Endometrial microvascular endothelial cells (primary cell): ENCODE measurements around the gene IDUA.

GRCh38 chr4:72752-73116 lies 19.6 kb downstream of the ZNF595 start:
- RAMPAGE, long total RNA = no peak

DNA sequence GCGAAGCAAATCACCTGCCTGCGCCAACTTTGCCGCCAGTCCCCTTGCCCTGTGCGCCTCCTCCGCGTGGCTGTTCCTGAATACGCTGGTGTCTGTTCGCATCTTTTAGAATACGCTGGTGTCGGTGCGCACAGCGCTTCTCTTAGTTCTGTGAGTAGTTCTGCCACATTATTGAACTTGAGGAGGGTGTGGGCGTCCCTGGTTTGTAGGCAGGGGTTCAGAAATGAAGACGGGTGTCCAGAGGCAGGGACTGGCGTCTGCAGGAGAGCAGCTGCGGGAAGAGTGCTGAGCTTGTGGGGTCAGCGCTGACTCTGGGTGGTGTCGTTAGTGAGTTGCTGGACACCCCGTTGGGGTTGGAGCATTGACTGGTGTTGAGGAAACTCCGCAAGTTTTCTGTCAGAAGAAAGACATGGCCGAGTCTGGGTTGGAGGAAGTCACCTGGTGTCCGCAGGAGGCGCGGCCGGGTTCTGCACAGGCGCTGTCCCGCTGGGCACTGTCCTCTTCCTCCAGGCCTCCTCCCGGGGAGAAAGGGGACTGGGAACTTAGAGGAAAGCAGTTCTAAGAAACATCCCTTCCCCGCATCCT lies 938 bp downstream of the ZNF718 start:
- RAMPAGE, long total RNA = no peak

DNA sequence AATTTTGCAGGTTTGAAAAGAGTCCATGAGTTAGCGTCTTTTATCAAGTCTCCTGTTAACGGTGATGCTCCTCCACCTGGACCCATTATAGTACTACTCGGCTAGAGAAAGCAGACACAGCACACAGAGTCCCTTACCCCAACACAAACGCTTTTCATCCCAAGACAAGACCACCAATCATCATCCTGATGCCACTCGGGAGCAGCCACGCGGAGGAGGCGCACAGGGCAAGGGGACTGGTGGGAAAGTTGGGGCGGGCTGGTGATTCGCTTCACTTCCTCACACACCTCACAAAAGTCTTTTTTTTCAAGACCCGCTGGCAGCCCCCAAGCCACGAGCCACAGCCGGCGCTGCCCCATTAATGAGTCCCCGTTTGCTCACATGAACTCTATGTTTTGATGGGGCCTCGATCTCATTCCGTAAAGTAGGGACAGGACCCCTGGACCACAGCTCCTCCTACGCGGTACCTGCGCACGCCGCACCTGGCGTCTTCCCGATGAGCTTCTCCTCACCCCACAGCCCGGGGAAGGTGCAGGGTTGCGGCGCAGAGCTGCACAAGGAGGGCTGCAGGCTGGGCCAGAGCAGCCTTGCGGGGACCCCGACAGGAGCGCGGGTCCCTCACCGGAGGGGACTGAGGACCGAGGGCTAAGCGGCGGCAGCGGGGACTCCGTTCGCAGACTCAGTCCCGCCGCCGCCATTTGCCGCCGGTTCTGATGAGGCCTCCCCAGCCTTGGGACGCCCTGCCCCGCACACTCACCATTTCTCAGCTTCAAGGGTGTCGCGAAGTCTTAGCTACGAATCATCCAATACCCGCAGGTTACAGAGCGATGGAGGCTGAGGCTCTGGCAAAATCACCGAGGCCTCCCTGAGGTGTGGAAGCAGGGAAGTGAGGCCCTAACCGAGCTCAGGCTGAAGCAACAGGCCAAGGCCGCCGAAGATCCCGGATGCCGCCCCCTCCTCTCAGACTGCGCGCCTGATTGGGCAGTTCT lies 25.4 kb downstream of the ZNF721 start:
- RAMPAGE, long total RNA = start-site peak on the minus strand centred at position 914 of the sequence, 41 bp wide, 179 and 44 reads in 2 replicates

- RAMPAGE, long total RNA = no peak
Measured at GRCh38 chr4:588281-589056, 12.4 kb upstream of the TMEM271 start.

- RAMPAGE, long total RNA = no peak
Measured at GRCh38 chr4:688268-688845, 594 bp downstream of the SLC49A3 start.

- RAMPAGE, long total RNA = no peak
Measured at GRCh38 chr4:737735-738142, 32.1 kb downstream of the PCGF3 start.

DNA sequence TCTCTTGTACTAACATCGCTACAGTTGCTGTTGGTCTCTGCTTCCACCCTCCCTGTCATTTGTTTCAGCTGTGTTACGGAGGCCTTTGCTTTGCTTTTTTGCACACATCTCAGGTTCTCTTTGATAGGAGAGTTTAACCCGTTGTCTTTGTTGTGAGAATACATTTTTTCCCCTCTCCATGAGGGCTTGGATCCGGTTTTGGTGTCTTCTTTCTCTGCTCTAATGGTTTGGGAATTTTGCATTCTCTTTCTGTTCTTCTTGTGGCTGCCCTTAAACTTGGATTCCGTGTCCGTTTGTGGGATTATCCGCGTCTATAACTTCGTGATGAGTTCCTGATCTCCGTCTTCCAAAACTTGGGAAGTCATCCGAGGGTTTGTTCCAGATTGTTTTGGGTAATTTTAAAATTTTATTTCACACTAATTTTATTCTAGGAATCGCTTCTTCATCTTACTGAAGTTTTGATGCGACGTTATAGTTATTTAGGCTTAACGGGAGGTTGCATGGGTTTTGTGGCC lies 45.3 kb downstream of the PCGF3 start:
- RAMPAGE, long total RNA = no peak

DNA sequence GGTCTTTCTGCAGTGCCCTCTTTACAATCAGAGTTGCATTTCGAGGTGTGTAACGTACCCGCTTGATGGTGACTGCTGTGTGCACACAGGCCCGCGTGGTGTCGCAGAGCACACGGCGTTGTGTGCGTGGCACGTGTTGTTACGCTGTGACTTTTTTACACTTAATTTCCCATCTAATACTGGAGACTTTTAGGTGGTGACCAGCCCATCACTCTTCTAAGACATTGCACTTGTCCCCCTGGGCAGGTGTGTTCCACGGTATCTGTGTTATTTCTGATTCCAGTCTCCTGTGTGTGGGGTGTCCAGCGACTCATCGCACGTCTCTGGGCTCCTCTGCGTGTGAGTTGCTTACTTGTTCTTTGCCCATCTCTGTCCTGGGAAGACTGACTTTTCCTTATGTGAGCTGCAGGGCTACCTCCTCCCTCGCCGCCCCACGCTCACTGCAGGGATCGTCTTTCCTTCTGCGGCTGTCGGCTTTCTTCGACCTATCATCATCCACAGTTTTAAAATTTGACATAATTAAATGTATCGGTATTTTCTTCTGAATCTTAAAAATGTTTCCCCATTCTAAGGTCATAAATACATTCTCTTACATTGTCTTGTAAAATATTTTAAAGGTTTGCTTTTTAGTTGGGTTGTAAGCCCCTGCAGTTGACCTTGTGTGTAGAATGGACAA lies 49.5 kb downstream of the PCGF3 start:
- RAMPAGE, long total RNA = no peak

DNA sequence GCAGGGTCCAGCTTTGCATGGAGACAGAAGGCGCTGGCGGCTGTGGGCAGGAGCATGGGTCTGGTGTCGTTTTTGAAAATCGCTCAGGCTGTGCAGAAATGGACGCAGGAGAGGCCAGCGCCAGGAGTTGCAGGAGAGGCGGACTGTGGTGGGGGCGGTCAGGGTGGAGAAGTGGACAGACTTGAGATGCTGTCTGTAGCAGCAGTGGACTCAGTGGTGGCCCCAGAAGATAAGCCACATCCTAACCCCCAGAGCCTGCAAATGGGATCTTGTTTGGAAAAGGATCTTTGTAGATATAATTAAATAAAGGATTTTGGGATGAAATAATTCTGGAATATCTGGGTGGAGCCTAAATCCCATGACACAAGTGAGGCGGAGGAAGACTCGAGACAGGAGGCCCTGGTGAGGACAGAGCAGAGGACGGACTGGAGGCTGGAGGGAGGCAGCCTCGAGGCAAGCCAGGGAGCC lies 56.3 kb downstream of the PCGF3 start:
- RAMPAGE, long total RNA = no peak

DNA sequence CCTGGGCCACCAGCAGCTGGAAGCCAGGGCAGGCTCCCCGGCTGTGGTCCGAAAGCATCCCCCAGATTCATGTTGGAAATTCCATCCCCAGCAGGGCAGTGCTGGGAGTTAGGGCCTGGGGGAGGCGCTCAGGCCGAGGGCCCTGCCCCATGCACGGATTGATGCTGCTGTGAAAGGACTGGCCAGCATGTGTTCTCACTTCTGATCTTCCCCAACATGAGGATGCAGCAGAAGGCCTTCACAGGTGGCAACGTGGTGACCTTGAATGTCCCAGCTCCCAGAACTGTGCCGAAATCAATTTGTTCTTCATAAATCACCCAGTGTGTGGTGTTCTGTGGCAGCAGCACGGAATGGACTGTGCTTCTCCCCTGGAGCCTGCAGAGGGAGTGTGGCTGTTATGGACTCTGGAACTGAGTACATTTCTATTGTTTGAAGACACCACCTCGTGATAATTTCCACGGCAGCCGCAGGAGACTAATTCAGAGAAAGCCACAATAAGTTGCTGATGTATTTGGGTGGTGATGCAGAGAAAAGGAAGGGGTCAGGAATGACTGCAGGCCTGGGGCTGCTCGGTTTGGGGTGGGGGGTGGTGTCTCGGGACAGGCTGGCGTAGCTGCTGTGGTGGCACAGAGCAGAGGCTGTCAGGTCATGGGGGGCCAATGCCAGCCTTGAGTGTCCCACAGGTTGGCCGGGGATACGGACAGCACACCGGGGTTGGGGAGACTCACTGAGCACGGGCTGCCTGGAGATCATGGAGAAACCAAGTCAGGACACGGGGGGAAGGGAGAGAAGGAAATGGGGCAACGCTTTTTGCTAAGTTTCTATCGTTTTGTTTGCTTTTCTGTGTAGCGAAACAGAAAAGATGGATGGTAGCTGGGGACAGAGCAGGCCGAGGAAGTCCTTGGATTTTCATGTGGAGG lies 57.0 kb downstream of the PCGF3 start:
- RAMPAGE, long total RNA = no peak

- RAMPAGE, long total RNA = no peak
Measured at GRCh38 chr4:767901-768828, 57.8 kb downstream of the CPLX1 start.

DNA sequence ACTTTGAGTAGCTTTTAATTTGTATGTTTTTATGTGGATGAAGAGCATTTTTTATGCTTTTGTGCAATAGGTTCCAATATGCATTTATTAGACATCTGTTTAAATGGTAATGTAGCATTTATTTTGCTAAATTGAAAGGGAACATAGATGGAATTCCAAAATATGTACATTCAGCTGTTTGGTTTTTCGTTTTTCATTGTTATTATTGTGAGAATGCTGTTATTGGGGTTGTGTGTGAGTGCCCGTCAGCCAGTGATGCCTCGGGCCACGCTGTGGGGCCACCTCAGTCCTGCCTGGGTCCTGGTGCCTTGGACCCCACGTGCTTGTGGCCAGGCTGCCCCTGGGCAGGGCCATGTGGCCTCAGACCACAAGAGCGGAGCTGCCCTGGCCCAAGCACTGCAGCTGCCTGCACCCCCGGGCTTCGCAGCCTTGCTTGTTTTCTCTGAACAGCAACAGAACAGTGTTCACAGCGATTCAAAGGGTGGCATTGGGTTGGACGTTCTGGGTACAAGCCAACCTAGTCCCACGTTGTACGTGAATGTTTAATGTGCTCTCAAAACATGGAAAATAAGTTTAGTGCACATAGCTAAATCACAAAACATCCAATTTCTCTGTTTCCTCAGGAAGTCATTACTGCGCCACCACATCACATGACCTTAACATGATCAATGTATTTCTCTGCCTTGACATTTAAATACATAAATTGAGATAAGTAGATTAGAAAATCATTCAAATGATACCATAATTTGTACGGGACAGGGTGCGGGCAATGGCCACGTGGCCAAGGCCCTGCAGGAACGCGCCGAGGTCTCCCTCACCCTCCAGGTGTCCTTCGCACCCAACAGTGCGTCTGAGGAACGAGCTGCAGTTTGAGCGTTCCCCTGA lies 56.9 kb downstream of the CPLX1 start:
- RAMPAGE, long total RNA = no peak

- RAMPAGE, long total RNA = no peak
Measured at GRCh38 chr4:789564-789893, 36.4 kb downstream of the CPLX1 start.

DNA sequence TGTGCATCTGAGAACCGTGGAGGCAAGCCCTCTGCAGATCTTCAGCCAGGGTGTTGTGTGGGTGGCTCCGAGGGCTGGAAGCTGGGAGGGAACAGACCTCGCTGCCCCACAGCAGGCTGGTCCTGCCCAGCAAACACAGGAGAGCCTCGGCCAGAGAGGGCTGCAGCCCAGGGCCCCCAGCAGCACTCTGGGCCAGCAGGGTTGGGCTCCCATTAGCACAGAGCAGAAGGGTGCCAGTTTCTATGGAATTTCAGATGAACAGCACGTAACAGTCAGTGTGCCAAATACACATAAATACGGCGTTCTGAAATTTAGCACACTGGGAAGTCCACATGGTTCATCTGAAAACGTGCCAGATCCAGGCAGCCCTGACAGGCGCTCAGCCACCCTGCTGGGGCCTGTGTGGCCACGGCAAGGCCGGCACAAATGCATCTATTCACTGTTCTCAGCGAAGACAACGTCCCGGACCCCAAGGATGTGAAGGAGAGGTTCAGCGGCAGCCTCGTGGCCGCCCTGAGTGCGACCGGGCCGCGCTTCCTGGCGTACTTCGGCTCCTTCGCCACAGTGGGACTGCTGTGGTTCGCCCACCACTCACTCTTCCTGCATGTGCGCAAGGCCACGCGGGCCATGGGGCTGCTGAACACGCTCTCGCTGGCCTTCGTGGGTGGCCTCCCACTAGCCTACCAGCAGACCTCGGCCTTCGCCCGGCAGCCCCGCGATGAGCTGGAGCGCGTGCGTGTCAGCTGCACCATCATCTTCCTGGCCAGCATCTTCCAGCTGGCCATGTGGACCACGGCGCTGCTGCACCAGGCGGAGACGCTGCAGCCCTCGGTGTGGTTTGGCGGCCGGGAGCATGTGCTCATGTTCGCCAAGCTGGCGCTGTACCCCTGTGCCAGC lies 15.7 kb downstream of the DGKQ start:
- RAMPAGE, long total RNA = no peak

DNA sequence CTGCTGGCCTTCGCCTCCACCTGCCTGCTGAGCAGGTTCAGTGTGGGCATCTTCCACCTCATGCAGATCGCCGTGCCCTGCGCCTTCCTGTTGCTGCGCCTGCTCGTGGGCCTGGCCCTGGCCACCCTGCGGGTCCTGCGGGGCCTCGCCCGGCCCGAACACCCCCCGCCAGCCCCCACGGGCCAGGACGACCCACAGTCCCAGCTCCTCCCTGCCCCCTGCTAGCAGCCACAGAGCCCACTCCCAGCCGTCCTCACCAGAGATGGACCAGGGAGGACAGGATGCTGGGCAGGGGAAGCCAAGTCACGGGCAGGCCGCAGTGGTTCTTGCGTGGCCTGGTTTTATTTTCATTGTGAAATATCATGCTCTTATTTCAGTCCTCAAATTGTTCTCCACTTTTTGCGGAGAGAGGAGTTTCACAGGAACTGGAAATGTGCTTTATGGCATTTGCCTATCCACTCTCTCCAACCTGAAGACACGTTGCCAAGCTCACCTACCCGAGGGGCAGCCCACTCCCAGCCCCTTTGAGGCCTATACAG lies 15.0 kb downstream of the DGKQ start:
- RAMPAGE, long total RNA = no peak

GRCh38 chr4:970079-971302 lies 2.9 kb downstream of the DGKQ start:
- RAMPAGE, long total RNA = no peak

- RAMPAGE, long total RNA = no peak
Measured at GRCh38 chr4:986829-987875, at the start of gene IDUA. TSS of gene IDUA (plus strand) at chr4:987044.

- RAMPAGE, long total RNA = no peak
Measured at GRCh38 chr4:992412-993207, 594 bp downstream of the SLC26A1 start.

GRCh38 chr4:995449-996057 lies 2.3 kb upstream of the SLC26A1 start:
- RAMPAGE, long total RNA = no peak

DNA sequence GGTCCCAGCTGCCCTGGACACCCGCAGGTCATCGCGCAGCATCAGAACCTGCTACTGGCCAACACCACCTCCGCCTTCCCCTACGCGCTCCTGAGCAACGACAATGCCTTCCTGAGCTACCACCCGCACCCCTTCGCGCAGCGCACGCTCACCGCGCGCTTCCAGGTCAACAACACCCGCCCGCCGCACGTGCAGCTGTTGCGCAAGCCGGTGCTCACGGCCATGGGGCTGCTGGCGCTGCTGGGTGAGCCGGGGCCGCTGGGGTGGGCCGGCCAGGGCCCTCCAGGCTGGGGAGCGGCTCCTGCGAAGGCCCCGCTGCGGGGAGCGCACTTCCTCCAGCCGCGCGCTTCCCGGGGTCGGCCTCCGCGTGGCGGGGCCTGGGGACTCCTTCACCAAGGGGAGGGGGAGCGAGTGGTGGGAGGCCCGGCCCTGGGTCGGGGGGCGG lies 9.1 kb upstream of the SLC26A1 start:
- RAMPAGE, long total RNA = no peak